SK-N-MC (cell line): ENCODE data around the genes RAB3IL1 and AHNAK.

DNA sequence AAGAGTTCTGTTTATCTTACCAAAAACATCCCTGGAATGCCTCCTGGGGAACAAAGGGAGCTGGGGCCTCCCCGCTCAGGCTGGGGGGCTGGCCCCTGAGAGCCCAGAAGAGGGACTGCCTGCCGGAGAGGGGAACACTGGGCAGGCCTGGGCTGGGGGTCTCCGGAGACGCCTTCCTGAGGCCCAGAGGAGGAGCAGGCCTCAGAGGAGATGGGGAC lies 17.2 kb downstream of the MYRF start:
- RRBS = 83% methylated on average over 1 of the region's 4 CpGs

- RRBS = no CpG with 5 or more reads among the region's 7 CpGs
These were observed 5.8 kb downstream of the TMEM258 start for GRCh38 chr11:61786353-61787150.

- RRBS = no CpG with 5 or more reads among the region's 1 CpG
These were observed 3.4 kb downstream of the TMEM258 start for GRCh38 chr11:61788973-61789423.

DNA sequence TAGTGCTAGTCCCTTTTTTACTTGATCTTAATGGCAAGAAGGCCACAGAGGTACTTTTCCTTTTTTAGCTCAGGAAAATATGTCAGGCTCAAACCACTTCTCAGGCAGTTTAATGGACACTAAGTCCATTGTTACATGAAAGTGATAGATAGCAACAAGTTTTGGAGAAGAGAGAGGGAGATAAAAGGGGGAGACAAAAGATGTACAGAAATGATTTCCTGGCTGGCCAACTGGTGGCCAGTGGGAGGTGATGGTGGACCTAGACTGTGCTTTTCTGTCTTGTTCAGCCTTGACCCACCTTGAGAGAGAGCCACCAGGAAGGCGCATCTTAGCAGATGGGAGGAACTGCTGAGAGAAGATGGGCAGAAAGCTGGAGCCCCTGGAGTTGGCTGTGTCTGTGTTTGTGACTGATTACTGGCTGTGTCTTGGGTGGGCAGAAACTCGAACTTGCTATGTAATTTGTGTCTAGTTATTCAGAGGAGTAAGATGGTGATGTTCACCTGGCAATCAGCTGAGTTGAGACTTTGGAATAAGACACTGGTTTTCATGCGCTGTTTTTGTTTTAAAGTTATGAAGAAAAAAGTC lies 4.0 kb downstream of the FEN1 start:
- RRBS = no CpG with 5 or more reads among the region's 3 CpGs

DNA sequence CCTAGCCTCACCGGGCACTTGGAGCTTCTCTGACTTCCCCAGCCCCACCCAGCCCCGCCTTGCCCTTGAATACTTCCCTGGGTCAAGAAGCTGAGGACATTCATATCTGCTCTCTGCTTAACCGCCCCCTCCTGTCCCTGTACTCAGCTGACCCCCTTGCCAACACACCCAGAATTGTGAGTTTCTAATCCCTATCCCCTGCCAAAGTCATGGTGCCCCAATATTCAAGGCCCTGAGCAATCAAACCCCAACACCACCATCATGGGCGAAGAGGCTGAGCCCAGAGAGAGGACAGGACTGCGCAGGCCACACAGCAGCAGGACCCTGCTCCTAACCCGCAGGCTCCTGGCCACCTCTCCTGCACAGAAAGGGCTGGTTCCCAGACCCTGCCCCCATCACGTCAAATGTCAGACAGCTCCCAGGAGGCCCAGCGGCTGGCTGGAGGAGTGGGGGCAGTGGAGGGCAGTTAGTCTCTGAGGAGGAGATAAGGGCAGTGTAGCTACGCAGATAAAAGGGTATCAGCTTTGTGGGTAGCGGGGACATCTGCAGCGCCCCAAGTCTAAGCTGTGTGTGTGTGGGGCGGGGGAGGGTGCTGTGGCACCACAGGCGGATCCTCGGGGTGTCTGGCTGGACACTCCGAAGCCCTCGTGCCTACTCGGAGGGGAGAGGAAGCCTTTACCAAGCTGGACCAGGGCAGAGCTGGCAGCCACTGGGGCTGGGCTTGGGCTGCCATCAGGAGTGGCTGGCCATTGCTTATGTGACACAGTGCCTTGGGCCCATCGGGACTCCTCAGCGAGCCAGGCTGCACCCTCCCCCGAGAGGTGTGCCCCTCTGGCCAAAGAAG lies 21.6 kb downstream of the FADS3 start:
- RRBS = no CpG with 5 or more reads among the region's 20 CpGs

DNA sequence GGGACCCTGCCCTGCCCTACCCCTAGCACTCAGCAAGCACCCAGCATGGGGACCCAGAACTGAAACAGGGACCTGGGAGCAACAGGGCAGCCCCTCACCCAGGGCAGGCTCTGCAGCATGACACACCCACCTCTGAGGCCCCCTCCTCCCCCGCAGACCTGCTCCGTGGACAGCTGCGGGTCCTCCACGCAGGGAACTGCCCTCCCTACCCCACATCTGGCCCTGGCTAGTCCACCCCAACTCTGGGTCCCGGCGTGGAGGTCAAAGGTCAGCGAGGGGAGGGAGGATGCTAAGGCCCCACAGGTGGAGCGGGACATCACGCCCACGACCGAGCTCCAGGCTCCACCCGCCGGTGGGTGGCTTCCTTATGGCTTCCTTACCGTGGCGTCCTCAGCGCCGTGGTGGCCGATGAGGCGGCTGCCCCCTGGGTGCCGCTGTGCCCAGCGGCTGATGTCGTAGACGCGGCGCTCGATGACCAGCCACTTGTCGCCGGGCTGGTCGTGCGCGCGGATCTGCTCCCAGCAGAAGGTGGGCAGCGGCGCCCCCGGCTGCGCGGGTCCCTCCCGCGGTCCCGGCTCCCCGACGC lies 463 bp downstream of the FADS3 start:
- RRBS = under 1% methylated on average over 19 of the region's 42 CpGs

DNA sequence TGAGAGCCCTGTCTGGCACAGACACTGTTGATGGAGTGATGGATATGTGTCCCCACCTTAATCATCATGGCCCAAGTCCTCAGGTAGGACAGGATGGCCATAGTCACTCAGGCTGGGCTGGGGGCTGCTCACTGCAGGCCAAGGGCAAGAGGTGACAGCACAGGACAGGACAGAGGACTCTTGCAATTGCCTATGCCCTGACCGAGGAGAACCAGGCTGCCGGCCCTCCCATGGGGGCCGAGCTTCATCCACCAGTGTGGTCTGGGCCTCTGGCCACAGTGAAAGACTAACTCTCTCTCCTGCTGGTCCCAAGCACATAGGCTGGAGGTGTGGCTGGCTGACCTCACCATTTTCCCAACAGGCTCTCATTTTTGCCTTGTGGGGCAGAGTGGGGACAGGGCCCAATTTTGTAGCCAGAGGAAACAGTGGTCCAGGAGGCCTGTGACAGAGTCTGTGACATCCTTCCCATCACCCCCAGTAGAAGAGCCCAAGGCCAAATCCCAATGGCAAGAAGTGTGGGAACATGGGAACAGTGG lies 6.6 kb downstream of the RAB3IL1 start:
- RRBS = no CpG with 5 or more reads among the region's 3 CpGs

DNA sequence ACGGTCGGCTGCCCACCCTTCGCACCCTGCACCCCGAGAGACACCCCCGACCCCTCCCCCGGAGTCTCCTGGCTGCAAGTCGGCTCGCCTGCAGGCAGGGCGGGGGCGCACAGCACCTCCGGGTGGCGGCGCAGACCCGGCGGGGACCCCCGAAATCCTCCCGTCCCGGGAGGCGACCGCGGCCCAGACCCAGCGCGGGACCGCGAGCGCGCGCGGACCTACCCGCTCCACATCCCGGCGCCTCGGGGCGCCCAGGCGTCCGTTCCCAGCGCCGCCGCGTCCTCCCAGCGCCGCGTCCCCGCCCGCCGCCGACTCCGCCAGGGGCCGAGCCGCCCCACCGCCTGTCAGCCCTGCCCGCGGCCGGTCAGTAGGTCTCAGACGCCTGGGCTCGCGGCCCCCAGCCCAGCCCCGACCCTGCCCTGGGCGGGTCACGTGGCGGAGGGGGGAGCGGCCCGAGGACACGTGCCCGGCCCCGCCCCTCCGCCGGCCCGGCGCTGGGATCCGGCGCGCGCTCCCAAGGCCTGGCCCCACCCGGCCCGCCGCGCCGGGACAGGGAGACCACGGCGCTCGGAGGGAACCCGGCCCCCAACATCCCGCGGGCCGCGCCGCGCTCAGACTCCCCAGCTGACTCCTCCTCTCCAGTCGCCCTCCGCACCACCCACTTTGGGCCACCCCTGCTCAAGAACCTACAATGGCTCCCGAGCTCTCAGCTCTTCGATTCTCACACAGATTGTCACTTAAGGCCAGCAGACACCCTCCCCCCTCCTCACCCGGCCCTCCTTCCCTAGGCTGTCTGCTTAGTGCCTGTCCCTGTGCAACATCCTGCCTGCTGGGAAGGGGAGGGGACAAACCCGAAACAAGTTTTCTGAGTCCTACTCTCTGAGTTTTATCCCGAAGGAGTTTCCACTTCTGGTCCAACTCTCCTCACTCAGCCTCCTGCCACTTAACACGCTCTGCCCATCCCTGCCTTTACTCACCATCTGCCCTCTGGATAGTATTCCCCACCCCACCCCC lies at the start of gene RAB3IL1:
Gene RAB3IL1 (minus strand): TSS at position 432 of the 1,014 bp plus-strand sequence.
- RRBS = 2% methylated on average over 34 of the region's 97 CpGs

- RRBS = no CpG with 5 or more reads among the region's 12 CpGs
These were observed 1.4 kb upstream of the RAB3IL1 start for GRCh38 chr11:61918563-61919462.

DNA sequence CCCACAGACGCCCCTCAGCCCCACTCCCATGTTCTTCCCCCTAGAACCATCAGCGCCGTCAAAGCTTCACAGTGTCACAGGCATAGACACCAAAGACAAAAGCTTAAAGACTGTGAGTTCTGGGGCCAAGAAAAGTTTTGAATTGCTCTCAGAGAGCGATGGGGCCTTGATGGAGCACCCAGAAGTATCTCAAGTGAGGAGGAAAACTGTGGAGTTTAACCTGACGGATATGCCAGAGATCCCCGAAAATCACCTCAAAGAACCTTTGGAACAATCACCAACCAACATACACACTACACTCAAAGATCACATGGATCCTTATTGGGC lies 4.9 kb downstream of the FTH1 start:
- RRBS = no CpG with 5 or more reads among the region's 6 CpGs

DNA sequence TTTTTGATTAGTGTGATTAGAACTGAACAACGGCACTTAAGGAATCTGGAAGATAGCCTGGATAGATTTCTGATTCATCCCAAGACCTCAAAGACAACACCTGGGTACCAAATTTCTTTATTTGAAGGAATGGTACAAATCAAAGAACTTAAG lies 3.1 kb downstream of the FTH1 start:
- RRBS = no CpG with 5 or more reads among the region's 1 CpG

- RRBS = no CpG with 5 or more reads among the region's 5 CpGs
These were observed 9.9 kb upstream of the FTH1 start for GRCh38 chr11:61977260-61977726.

DNA sequence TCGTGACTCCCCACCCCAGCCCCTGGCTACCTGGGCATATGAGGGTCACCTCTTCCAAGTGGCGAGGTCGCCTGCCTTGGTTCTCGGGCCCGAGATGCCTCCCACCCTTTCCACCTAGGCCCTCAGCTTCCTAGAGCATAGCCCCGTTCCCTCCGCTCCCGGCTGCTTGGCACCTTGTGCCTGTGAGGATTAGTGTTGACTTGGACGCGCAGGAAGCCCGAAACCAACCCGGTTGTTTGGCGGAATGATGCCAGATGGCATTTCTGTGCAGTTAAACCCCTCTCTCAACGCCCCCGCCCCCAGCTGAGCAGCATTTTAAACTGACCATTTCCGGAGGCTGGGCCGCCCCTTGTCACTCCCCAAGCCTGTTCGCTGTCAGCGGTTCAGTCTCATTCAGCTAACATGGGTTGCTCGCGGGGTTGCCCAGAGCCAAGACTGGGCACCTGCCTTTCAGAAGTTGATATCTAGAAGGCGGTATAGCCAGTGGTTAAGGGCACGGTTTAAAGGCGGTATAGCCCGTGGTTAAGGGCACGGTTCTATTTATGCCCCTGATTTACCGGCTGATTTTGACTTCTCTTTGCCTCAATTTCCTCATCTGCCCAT lies 542 bp downstream of the INCENP start:
- RRBS = 1% methylated on average over 6 of the region's 27 CpGs

- RRBS = no CpG with 5 or more reads among the region's 8 CpGs
These were observed 2.2 kb downstream of the INCENP start for GRCh38 chr11:62125884-62126464.

DNA sequence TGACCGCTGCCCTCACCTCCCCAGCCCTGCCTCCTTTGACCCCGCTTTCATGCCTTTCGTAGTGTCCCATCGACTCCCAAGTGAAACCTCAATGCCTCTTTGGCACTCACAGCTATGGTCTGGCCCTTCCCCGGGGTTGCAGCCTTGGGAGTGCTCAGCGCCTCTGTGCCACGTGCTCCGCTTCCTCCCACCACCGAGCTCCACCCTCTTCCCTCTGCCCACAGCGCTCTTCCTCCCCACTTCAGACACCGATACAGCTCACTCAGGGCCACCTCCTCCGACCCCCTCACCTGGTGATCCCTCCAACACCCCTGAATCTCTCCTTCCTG lies 16.6 kb upstream of the SCGB1A1 start:
- RRBS = no CpG with 5 or more reads among the region's 12 CpGs

GRCh38 chr11:62539071-62539675 lies 7.4 kb downstream of the AHNAK start:
- RRBS = no CpG with 5 or more reads among the region's 9 CpGs

GRCh38 chr11:62546639-62547004 lies at the start of gene AHNAK:
Gene AHNAK (minus strand): TSS chr11:62546806.
- RRBS = under 1% methylated on average over 27 of the region's 41 CpGs

GRCh38 chr11:62571310-62571988 lies 2.2 kb downstream of the EEF1G start:
- RRBS = no CpG with 5 or more reads among the region's 7 CpGs

- RRBS = no CpG with 5 or more reads among the region's 7 CpGs
These were observed 1.7 kb downstream of the MTA2 start for GRCh38 chr11:62599798-62600536.

GRCh38 chr11:62602728-62603126 lies 1.1 kb upstream of the MTA2 start:
- RRBS = 95% methylated on average over 11 of the region's 35 CpGs